Renal cortical epithelial cell (primary cell): ENCODE measurements around a stretch of chr10.

GRCh38 chr10:15238506-15238994 lies 70.1 kb upstream of the NMT2 start:
- RRBS: no CpG with 5 or more reads among the region's 9 CpGs

DNA sequence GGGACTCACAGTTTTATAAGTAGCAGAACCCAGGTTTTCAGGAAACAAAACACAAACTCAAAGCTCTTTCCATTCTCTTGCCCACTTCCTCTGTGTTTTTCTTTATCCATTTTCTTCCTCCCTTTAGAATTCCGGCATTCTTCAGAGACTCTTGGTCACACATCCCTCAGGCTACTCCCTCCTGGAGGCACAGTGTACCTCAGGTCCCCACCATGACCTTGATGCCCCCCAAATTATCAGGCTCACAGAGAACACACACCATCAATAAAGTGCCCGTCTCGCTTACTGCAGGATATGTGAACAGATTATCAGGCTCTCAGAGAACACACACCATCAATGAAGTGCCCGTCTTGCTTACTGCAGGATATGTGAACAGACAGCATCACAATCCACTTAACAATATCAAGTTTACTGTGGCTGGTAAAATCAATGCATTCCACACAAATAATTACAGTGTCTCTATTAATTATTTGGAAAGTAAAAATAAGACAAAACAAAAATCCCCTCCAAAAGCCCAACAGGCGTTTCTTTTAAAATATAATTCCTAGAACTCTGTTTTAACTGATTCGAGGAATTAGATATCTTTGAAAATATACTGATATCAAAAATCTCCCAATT lies 77.5 kb upstream of the NMT2 start:
- RRBS: no CpG with 5 or more reads among the region's 6 CpGs

GRCh38 chr10:15349131-15349509 lies 22.0 kb downstream of the FAM171A1 start:
- RRBS: no CpG with 5 or more reads among the region's 5 CpGs

DNA sequence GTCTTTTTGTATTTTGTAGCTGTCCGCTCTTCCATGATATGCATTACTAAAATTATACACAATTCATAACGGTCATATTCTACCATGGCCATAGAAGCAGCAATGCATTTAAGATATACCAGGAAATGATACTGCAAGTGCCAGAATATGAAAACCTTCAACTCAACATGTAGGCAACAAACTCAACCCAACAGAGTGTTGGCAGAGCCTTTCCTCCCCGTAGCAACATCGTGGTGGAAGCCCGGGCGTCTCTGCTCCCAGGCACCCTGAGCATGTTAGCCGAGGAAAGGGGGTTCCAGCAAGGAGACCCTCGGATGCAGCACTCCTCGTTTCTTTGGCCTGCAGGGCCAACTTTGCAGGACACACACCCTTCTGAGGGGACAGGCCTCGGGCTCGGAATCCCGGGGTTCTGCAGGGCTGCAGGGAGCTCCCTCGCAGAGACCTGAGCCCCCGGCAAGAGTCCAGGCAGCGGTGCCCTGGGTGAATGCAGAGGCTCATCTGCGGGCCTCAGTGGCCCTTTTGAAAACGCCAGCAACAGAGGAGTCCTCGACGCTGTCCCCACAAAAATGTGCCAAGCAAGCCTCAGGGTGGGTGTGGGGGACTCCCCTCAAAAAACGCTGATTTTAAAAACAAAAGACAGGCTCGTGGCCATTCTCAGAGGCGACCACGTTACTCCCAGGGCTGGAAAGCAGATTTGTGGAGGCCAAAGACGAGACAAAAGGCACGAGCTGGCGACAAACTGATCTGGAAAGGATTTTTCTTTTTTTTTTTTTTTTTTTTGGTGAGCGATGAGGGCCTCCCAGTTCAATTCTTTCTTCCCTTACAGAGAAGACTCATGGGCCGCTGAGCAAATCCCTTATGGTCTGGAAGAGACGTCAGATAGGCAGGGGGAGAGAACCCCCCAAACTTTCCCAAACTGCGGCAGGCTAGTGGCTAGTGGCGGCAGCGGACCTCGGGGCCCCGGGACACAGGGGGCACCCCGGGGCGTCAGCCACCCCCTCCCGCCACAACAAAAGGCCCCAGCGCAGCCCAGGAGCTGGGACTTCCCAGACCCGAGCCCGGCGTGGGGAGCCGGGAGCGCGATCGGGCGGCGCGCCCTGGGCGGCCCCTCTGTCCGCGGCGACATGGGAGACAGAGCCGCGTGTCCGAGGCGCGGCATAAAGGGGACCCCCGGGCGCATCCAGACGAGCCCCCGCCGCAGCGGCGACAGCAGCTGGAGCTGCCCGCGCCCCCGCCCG lies 1.2 kb downstream of the FAM171A1 start:
- RRBS: 1% methylated on average over 32 of the region's 68 CpGs

DNA sequence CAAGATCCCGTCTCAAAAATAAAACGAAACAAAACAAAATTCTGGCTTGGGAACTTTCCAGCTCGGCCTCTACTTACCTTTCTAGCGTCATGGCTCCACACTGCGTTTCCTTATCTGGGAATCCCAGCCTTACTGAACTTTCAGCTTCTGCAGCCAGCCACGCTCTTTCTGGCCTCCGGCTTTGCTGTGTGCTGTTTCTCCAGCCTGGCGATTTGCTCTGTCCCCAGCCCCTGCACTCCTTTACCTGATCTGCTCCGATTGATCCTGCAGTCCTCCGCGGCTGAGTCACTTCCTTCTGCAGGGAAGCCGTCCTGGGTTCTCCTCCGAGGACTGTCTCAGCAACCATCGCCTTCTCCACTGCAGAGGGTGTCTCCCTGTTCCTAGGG lies 71.0 kb upstream of the FAM171A1 start:
- RRBS: no CpG with 5 or more reads among the region's 14 CpGs

- RRBS: no CpG with 5 or more reads among the region's 3 CpGs
Measured at GRCh38 chr10:15468829-15469132, 97.7 kb upstream of the FAM171A1 start.

GRCh38 chr10:16592541-16593353 lies 71.1 kb upstream of the C1QL3 start:
- RRBS: no CpG with 5 or more reads among the region's 8 CpGs

- RRBS: no CpG with 5 or more reads among the region's 13 CpGs
Measured at GRCh38 chr10:16828536-16829389, 11.5 kb upstream of the RSU1 start.

DNA sequence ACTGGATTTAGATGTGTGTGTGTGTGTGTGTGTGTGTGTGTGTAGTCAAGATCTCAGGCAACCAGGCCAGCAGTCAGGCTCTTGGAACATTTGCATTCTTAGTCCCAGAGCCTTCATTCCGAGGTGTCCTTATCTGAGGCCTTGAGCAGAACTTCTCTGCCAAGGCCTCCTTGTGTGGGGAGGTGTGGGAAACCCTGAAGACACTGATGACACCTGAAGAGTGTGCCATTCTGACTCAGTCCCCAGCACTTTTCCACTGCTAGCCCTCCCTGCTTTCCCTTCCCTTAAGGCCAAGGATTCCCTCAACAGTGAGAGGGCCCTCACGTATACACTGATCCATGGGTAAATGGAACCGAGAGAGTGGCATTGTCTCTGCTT lies 30.4 kb downstream of the TRDMT1 start:
- RRBS: no CpG with 5 or more reads among the region's 3 CpGs

- RRBS: no CpG with 5 or more reads among the region's 2 CpGs
Measured at GRCh38 chr10:17212698-17213348, 11.4 kb upstream of the TRDMT1 start.

GRCh38 chr10:17231137-17231793 lies 3.2 kb downstream of the VIM start:
- RRBS: no CpG with 5 or more reads among the region's 6 CpGs

DNA sequence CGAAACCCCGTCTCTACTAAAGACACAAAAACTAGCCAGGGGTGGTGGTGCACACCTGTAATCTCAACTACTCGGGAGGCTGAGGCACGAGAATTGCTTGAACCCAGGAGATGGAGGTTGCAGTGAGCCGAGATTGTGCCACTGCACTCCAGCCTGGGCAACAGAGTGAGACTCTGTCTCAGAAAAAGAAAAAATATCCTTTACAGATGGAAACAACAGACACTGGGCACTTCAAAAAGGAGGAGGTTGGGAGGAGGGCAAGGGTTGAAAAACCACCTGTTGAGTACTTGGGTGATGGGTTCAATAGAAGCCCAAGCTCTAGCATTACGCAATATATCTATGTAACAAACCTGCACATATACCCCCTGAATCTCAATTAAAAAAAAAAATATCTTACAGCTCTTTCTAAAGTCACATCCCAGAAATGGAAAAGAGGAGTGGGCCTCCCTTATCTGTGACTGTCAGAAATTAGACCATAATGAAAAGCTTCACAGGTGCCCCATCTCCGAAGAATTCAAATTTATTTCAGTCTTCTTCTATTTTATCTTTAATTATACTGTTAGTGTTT lies 12.0 kb downstream of the VIM start:
- RRBS: no CpG with 5 or more reads among the region's 7 CpGs

GRCh38 chr10:17241305-17241715 lies 13.3 kb downstream of the VIM start:
- RRBS: no CpG with 5 or more reads among the region's 3 CpGs

- RRBS: no CpG with 5 or more reads among the region's 7 CpGs
Measured at GRCh38 chr10:17667476-17668181, 23.7 kb downstream of the STAM start.

GRCh38 chr10:17687770-17688398 lies 43.9 kb downstream of the STAM start:
- RRBS: no CpG with 5 or more reads among the region's 3 CpGs

DNA sequence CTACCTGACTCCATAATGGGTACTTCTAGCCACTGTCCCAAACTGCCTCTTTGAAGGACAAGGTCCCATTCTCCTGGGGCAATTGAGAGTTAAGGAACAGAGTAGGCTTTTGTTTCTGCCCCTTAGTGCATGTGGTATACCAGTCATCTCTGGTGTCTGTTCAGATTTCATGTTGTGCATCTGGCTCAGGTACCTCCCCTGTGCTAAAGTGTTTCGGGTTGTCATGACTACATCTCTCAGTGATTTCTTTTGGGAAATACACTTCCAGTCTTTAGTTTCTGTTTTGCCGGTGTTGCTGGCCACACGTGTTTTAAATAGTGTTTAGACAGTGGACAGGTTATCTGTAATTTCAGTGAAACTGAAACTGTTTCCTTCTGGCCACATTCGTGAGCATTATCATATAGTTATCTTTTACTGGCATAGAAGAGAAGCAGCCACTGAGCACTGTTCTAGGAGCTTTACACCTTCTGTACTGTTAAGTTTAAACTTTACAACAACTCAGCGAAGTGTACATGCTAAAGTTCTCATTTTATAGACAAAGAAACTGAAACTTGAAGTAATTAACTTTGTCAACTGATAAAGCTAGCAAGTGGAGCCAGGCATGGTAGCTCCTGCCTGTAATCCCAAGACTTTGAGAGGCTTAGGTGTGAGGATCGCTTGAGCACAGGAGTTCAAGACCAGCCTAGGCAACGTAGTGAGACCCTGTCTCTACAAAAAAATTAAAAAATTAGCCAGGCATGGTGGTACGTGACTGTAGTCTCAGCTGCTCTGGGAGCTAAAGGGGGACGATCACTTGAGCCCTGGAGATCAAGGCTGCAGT lies 4.9 kb downstream of the TMEM236 start:
- RRBS: no CpG with 5 or more reads among the region's 9 CpGs

- RRBS: no CpG with 5 or more reads among the region's 5 CpGs
Measured at GRCh38 chr10:17859680-17860230, 50.6 kb downstream of the MRC1 start.

DNA sequence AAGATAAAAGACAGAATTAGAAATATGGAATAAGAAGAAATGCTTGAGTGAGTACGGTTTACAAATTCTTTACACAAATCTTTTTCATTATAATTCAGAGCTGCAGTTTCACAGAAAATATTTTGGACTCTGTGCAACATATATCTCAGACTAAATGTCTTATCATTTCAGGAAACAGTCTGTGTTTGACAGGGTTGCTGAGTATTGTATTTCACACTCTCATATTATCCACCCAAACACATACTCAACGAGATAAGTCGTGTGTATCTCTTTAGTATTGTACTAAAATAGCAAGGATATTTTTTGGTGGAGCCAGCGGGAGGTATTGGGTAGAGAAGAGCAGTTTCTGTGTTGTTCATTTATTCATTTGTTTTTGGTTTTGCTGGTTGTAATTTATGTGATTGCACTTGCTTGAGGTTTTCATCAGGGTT lies 39.0 kb upstream of the SLC39A12 start:
- RRBS: no CpG with 5 or more reads among the region's 4 CpGs

DNA sequence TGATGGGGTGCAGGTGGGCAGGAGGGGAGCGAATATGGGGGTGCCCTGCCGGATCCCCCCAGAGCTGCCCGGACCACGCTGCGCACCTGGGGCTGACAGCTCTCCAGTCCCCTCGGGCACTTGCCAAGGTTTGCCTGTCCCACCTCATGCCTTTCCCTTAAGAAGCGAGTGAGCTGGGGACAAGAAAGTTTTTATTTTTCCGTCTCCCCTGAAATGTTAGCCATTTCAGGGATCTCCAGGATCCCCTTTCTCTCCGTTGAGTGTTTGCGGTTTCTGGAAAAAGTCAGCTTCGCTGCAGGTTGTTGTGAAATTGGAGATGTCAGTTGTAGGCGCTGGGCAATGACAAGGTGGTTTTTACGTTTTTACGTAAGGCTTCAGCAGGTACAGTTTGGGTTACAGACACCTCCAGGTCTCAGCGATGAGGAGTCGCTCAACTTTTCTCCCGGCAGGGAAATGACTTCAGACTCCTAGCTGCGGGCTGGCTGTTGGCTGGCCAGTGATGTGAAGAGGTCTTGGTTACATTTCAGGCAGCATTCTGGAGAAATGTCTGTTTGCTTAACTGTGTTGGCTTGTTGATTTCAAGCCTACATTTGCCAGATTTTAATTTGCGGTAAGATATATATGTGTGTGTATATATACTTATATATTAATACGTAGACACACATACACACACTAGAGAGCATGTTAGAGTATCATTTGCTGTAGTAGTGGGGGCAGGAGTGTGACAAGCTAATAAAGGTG lies 1.3 kb downstream of the CACNB2 start:
- RRBS: 1% methylated on average over 2 of the region's 20 CpGs

DNA sequence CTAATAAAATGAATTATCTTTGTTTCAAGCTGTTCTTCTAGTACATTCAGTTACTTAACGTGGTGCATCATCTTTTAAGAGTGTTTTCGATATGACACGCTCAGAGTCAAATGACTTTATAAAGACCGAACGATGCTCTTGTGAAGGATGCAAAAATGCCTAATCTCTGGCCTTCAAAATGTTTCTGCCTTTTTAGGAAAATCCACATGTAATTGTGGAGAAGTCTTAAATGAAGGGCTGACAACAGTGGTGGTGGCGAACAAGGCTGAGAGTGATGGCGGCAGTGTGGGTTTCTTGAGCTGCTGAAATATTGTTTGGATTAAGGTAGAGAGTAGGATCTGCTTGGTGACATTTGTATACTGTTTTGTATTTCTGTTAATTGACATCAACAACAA lies 47.5 kb downstream of the CACNB2 start:
- RRBS: no CpG with 5 or more reads among the region's 7 CpGs